ENCODE results near the genes ZKSCAN8, ZSCAN26, PGBD1 and SCAND3.

- PRO-cap, 2 experiments, result peak in 2 of 2 experiments; most common plus-strand start chr6:28141843 (in 1); most common minus-strand start chr6:28141722 (in 2)
Measured at GRCh38 chr6:28141298-28142631, at the start of gene ZKSCAN8. Gene ZKSCAN8, plus strand, starts transcription at chr6:28141883.

DNA sequence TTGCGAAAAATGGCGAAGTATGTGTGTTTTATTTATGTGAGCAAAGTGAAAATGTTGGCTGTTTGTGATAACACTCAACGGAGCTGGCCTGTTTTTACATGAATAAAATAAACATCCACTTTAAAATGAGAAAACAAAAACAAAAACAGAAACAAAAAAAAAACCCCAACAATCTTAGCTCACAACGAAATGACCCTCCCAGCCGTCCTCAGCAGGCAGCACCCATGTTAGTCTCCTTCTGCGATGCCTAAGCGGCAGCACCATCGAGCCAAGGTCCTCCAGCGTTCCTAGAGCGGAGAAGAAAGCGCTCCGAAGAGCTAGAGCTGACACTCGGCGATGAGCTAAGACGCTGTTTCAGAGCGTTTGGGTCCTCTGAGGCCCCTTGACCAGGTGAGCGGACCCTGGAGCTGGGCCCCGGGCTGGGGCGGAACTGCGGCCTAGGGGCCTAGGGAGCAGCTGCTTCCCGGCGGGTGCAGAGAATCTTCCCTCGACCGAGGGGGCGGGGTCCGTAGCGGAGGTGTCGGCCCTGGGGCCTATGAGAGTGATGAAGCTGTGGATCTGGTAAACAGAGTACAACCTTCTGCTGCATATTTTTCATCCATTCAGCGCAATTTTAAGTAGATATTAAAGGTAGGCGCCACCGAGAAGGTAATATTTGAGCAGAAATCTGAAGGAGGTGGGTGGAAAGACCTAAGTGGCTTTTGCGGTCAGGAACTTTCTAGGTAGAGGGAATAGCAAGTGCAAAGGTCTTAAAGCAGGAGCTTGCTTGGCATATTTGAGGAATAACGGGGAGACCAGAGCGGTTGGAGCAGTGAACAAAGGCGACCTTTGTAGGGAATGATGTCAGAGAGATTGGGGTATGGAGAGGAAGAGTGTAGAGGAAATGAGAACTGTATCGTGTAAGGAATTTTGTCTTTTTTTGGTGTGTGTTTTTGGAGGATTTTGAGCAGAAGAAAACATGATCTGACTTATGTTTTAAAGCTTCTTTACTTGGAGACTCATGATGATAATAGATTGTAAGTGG lies at the start of gene ZSCAN26:
Gene ZSCAN26 (plus strand): TSS at position 320 of the 1,024 bp plus-strand sequence.
- PRO-cap, 2 experiments, result peak in 2 of 2 experiments; most common plus-strand start position 230 of the sequence (in 2); most common minus-strand start position 245 of the sequence (in 2)

GRCh38 chr6:28281276-28282381 lies at the start of gene PGBD1:
Gene PGBD1, plus strand, starts transcription at chr6:28281572.
- PRO-cap, 2 experiments, result no peak in any of the 2 experiments

GRCh38 chr6:28355608-28356513 lies 6.1 kb downstream of the ZKSCAN3 start:
- PRO-cap, 2 experiments, result peak in 1 of 2 experiments; most common plus-strand start chr6:28356386 (in 1); most common minus-strand start chr6:28356286 (in 1)

DNA sequence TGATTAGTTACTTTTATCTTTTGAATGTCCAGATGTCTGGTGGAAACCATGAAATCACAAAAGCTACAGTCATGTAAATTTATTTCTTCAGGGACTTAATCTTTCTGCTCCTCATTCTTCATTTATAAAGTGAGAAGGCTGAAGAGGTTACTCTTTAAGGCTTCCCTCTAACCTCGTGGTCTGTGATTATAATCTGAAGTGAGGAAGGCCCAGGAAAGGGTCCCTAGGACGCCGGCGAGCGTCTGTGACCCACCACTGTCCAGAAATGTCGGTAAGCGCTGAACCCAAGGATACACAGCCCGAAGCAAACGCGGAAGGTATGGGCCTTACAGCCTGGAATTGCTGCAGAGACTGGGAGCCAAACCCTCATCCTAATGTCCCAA lies 437 bp downstream of the ZSCAN12 start:
- PRO-cap, 2 experiments, result no peak in any of the 2 experiments

GRCh38 chr6:28536807-28538030 lies 11.5 kb downstream of the GPX5 start:
- PRO-cap, 2 experiments, result peak in 2 of 2 experiments; most common plus-strand start chr6:28537587 (in 2)

DNA sequence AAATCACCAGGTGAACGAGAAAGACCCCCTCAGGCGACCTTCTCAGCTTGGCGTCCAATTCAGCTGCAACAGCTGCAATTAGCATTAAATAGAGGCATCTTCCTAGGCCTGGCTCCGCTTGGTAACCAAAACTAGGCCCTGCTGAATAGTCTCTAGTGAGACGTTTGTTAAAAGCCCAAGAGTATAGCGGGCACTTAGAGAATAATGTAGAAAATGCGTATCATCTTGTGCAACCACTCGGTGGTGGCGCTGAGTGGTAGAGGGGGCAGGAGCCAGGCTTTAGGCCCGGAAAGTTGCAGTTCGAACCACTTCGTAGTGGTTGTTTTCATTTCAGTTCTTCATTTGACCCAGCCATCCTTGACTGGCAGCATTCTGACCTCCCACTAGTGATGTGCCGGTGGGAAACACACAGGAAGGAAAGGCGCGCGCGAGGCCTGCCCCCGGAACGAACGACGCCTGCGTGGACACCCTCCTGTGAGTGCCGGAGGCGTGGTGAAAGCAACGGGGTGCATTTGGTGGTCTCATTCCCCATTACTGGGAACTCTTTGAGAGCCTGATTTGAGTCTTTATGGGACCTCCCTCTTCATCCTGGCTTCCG lies 18.0 kb downstream of the GPX5 start:
- PRO-cap, 2 experiments, result peak in 2 of 2 experiments; most common plus-strand start position 236 of the sequence (in 2)

DNA sequence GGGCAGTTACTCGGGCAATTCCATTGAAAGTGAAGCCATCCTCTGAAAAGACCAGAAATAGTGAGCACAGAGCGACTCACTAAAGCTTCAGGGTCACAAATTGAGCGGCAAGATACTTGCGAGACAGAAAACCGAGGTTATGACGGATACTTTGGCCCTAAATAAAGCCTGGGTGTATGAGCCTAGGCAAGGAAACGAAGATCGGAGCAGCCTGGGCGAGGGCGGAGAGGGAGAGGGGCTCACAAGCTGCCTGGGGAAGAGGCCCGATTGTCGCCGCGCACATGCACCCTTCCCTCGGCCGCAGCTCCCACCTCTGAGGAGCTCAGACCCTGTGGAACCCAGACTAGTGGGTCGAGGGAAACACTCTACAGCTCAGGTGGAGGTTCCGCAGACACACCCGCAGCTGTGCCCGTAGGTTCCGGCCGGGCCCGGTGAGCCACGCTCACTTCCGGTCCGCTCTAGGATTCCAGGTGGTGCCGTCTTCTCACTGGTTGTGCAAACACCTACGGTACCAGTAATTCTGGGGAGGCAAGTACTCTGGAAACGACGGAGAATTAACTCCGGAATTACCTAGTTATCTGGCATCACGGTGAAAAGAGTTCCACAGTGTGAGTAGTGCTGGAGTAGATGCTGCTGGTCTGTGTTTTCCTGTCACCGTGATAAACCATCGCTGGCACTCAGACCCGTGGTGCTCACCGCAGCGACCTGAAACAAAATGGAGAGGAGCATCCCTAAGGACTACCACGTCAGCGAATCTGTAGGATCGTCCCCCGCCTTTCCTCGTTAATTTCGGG lies at the start of gene SCAND3:
Gene SCAND3 (minus strand): TSS at position 407 of the 794 bp plus-strand sequence.
- PRO-cap, 2 experiments, result no peak in any of the 2 experiments

- PRO-cap, 2 experiments, result no peak in any of the 2 experiments
Measured at GRCh38 chr6:28621134-28621744, 34.1 kb upstream of the SCAND3 start.

DNA sequence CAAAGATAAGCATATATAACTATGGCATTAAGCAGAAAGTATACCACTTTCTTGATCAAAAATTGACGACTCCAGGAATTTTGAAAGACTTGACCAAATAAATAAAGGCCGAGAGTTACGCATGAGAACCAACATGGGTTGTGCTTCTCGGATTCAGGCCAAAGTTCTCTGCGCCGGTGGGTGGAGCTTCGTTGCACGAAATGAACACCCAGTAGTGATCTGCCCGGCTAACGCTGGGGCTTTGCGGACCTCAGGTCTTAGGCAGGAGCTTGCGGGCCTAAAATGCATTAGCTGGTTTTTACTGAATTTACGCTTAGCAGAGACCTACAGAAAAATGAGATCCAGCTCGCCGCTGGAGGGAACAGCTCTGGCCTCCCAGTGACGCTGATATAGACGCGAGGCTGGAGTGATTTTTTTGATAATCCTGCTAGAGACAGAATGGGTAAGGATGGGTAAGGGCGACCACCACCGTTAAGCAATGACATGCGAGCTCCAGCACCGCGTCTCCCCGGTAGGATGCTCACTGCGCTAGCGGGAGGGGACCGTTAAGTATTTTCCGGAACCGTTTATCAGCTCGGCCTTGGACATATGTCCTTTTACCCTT lies 47.6 kb upstream of the SCAND3 start:
- PRO-cap, 2 experiments, result no peak in any of the 2 experiments

- PRO-cap, 2 experiments, result no peak in any of the 2 experiments
Measured at GRCh38 chr6:28649071-28649523, 62.0 kb upstream of the SCAND3 start.

DNA sequence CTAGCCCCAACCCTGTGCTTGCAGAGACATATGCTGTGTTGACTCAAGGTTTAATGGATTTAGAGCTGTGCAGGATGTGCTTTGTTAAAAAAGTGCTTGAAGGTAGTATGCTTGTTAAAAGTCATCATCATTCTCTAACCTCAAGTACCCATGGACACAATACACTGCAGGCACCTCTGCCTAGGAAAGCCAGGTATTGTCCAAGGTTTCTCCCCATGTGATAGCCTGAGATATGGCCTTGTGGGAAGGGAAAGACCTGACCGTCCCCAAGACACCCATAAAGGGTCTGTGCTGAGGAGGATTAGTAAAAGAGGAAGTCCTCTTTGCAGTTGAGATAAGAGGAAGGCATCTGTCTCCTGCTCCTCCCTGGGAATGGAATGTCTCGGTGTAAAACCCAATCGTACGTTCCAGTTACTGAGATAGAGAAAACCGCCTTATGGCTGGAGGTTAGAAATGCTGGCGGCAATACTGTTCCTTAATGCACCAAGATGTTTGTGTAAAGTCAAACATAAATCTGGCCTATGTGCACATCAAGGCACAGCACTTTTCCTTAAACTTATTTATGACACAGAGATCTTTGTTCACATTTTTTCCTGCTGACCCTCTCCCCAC lies 100.5 kb upstream of the SCAND3 start:
- PRO-cap, 2 experiments, result no peak in any of the 2 experiments

DNA sequence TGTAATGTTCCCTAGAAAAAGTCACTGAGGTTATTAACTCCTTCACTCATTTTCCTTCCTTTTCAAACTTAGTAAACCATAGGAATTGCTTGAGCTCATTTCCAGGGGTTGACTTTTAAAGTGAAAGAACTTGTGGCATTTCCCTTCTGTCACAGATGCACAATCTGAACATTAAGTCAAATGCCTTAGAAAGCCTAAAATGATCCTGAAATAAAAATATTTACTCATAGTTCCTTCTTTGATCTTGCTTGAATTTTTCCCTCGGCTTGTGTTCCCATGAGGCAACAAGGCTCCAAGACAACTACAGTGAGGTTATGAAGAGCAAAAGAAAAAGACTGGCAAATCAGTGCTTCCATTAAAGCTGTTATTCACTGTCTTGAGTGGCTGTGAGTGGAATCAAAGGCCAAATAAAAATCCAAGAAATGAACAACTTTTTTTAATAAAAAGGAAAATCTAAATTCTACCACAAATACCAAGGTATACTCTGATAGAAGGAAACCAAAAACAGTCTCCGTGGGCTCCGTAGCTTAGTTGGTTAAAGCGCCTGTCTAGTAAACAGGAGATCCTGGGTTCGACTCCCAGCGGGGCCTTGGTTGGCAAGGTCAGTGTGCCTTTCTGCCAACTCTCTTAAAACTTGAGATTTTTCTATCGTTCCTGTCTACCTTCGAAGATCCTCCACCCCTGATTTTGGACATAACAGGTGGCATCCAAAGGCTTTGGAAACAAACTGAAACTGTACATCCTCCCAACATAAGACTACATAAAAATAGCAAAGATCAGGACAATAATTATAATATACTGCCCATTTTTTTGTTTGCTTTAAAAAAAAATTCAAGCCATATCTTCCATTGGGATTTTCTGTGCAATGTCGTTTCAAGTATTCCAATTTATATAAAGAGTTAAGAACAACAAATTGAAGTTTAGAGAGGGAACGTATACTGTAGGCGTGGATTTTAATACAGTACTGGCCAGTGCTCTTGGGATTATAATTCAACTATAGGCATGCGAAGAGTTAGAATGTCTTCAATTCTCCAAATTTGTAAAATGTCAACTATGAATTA lies 138.7 kb upstream of the SCAND3 start:
- PRO-cap, 2 experiments, result no peak in any of the 2 experiments

DNA sequence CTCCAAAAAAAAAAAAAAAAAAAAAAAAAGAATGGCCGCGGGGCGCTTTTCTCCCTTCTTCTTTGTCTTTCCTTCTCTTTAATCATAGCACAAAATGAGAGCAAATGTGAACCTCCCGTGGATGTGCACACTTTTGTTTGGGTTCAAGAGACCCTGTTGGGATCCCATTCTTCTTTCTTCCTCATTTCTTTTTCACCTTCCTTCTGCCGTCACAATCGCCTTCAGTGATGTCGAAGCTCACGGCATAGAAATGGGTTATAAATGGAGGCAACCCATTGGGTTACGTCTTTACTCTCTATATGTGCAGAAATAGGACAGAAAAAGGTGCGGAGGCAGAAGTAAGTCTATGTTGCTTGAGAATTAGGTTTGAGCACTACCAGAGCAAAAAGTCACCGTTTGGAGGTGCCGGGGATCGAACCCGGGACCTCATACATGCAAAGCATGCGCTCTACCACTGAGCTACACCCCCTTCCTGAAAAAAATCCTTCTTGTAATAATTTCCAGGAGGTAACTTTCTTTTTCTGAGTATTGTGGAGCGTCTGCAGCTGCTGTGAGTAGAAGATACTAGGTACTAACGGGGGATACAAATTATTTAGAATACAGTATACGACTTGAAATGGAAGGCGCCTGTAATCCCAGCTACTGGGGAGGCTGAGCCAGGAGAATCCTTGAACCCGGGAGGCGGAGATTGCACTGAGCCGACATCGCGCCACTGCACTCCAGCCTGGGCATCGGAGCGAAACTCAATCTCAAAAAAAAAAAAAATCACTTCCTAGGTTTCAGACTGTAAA lies 134.2 kb downstream of the TRIM27 start:
- PRO-cap, 2 experiments, result peak in 2 of 2 experiments; most common minus-strand start position 474 of the sequence (in 2)

GRCh38 chr6:28838093-28838456 lies 85.7 kb downstream of the TRIM27 start:
- PRO-cap, 2 experiments, result no peak in any of the 2 experiments

DNA sequence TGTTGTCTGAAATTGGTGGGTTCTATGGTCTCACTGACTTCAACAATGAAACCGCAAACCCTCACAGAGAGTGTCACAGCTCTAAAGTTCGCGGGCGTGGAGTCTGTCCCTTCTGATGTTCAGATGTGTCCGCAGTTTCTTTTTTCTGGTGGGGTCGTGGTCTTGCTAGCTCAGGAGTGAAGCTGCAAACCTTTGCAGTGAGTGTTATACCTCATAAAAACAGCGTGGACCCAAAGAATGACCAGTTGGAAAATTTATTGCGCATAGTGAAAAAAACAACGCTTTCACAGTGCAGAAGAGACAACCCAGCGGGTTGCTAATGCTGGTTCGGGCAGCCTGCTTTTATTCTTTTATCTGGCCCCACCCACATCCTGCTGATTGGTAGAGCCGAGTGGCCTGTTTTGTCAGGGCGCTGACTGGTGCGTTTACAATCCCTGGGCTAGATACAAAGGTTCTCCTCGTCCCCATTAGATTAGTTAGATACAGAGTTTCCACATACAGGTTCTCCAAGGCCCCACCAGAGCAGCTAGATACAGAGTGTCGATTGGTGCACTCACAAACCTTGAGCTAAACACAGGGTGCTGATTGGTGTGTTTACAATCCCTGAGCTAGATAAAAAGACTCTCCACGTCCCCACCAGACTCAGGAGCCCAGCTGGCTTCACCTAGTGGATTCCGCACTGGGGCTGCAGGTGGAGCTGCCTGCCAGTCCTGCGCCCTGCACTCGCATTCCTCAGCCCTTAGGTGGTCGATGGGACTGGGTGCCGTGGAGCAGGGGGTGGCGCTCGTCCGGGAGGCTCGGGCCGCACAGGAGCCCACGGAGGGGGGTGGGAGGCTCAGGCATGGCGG lies 51.7 kb downstream of the TRIM27 start:
- PRO-cap, 2 experiments, result no peak in any of the 2 experiments

GRCh38 chr6:28927787-28928172 lies 4.0 kb upstream of the TRIM27 start:
- PRO-cap, 2 experiments, result no peak in any of the 2 experiments

- PRO-cap, 2 experiments, result peak in 2 of 2 experiments; most common minus-strand start chr6:28943707 (in 2)
Measured at GRCh38 chr6:28943421-28944147, 19.8 kb upstream of the TRIM27 start.

DNA sequence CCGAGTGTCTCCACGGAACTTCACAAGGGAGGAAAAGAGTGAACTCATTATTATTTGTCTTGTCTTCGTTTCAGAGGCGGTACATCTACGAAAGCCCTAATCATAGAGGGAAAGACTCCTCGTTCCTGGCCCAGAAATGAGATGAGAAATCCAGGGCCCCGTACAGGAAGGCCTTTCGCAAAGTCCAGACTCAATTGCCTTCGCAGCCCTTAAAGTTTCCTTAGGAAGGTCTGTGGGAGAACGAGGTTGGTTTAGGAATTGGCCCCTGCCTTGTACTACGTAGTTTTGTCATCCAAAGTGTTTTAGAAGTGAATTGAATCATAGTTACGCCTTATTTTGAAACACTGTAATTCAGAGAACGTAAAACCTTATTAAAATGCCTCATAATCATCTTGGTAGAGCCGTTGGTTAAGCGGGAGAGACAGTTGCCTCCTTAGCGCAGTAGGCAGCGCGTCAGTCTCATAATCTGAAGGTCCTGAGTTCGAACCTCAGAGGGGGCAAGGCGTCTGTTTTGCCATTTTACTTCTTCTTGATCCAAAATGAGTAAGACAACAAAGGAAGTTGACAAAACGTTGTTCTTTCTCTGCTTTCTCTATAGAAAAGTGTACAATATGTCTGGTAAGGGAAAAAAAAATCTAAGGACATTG lies 20.5 kb upstream of the TRIM27 start:
- PRO-cap, 2 experiments, result peak in 2 of 2 experiments; most common plus-strand start position 398 of the sequence (in 1); most common minus-strand start position 310 of the sequence (in 2)

DNA sequence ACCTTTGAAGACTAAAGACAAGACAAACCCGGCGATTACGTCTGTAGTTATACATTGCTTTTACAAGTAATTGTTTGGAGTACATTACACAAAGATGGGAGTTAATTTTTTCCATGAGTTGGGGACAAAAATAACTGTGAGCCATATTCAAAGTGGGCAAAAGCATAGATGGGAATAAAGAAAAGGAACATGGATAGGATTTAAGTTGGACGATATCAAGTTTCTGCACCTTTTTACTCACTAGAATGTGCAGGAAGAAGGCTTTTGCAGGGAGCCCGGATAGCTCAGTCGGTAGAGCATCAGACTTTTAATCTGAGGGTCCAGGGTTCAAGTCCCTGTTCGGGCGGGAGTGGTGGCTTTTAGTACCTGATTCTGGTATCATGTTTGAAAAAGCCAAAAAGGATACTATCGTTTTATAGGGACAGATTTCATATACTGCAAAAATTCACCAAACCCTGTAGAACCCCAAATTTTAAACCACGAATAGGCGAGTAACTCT lies 27.0 kb upstream of the TRIM27 start:
- PRO-cap, 2 experiments, result no peak in any of the 2 experiments